Umbilical cord (tissue), 2 donors: ENCODE measurements around the gene PDZRN4.

DNA sequence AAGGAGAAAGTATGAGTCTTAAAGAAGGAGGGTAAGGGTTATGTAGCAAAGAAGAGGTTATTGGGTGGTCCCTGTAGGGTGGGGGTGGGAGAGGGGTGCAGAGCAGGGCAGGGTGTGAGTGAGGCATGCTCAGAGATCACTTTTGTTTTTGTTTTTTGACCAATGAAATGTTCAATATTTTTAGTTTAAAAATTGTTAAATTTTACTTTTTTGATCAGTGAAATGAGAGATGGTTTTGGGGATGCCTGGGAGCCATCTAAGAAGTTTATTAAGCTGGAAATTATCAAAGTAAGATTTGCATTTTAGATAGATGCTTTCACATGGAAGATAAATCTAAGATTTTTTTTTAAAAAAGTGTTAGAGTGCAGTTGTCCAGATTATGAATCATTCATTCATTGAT is 185.5 kb upstream of the ALG10B start:
- RAMPAGE, long total RNA, result no peak

DNA sequence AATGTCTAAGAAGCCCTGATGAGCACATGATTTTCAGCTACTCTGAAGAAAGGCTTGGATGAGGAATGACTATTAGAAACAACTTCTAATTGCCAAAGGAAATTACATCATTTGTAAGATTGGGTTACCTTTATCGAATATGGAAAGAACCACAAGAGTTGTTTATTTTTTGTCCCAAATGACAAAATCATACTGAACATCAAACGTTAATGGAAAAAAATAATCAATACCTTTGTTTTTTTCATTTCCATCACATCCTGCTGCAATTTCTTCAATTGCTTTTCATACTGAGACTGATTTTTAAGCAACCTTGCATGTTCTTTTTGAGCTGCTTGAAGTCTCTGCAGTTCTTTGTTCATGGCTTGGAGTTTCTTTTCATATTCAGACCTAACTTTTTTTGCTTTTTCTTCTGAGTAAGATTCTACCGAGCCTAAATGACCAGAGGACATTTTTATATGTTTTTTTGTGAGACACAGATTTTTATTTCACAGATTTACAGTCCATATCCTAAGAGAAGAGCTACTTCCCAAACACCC is 102.9 kb downstream of the KIF21A start:
- RAMPAGE, long total RNA, result no peak

DNA sequence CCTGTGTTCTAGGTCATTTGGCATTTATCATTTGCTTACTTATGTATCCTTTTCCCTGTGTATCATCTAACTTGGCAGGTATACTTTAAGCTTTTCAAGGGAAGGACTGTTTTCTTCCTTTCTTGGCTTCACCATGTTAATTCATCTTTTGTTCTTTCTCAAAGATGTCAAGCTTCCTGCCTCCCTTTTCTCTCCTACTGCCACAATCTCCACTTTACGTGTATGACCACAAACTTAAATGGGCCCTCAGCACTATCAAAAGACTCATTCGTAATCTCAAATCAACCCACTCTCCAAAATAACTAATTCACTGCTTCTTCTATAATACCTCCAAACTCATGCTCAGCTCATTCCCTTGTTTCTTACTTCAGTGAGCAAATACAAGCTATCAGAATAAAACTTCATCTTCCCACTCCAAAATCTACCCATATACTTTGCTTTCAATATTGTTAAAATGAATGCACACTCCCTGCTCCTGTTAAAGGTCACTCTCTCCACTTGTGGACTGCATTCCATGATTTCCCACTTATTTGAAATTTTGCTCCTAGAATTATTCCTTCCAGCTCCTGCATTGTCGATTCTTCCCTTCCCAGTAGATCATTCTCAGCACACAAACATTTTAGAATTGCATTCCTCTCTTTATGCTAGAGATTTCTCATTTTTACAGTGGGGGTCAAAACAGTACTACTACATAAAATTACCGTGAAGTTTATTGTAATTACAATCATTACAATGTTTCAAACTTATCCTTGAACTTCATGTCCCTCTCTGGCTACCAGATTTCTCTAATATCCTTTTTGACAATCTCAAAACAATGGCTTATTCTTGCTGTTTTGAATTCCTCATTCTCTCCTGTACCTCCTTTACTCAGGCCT is 36.1 kb downstream of the KIF21A start:
- RAMPAGE, long total RNA, result no peak

DNA sequence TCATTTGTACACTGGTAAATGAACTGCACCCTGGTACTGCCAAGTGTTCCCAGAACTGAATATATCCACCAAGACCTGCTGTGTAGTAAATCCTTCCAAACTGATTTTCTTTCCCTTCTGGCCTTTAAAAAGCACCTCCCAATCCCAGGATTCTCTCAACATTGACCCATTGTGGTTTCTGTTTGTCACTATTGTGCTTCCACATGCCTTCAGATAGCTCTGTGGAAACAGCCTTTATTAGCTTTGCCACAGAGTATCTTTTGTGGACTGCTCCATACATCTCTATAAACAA is 954 bp upstream of the KIF21A start:
- RAMPAGE, long total RNA, result no peak

DNA sequence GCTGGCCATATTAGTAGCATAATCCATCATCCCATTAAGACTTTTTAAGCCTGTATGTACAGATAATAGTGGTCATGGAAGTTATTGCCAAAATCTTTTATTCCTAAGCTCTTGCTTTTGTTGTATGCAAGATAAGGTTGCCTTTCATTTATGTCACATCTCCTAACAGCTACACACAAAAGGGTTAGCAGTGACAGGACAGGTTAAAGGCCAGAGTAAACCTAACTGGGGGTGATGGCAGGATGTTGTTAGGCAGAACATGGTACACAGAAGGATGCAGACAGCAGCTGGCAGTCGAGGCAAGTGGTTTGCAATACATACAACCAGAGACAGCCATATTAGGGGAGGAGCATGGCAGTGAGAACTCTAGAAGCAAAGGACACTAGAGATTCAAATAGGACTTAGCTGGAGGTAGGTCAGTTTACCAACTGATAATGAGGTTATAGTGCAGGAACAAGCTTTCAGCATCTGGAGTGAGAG is 2.7 kb upstream of the ABCD2 start:
- RAMPAGE, long total RNA, result no peak

DNA sequence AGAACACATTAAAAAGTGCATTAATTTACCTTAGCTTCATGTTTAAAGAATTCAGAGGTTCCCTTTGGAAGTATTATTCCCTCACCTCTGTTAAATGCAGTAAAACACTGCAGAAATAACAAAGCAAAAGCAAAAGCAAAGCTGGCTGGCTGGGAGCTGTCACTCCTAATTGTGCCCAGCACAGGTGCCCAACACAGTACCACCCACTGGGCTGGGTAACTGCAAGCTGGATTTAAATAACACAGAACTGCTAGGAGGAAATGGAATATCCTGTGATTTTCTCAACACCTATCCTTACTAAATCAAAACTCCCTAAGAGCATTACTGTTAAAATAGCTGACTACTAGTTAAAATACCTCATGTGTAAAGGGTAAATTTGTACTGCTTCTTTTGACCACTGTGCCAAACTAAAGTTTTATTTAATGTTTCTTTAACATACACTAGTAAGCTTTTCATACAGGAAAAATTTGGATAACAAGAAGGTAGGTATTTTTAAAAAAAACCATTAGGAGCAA is 72.5 kb downstream of the SLC2A13 start:
- RAMPAGE, long total RNA, result no peak

GRCh38 chr12:40228641-40229146 is 3.9 kb downstream of the LRRK2 start:
- RAMPAGE, long total RNA, result no peak

DNA sequence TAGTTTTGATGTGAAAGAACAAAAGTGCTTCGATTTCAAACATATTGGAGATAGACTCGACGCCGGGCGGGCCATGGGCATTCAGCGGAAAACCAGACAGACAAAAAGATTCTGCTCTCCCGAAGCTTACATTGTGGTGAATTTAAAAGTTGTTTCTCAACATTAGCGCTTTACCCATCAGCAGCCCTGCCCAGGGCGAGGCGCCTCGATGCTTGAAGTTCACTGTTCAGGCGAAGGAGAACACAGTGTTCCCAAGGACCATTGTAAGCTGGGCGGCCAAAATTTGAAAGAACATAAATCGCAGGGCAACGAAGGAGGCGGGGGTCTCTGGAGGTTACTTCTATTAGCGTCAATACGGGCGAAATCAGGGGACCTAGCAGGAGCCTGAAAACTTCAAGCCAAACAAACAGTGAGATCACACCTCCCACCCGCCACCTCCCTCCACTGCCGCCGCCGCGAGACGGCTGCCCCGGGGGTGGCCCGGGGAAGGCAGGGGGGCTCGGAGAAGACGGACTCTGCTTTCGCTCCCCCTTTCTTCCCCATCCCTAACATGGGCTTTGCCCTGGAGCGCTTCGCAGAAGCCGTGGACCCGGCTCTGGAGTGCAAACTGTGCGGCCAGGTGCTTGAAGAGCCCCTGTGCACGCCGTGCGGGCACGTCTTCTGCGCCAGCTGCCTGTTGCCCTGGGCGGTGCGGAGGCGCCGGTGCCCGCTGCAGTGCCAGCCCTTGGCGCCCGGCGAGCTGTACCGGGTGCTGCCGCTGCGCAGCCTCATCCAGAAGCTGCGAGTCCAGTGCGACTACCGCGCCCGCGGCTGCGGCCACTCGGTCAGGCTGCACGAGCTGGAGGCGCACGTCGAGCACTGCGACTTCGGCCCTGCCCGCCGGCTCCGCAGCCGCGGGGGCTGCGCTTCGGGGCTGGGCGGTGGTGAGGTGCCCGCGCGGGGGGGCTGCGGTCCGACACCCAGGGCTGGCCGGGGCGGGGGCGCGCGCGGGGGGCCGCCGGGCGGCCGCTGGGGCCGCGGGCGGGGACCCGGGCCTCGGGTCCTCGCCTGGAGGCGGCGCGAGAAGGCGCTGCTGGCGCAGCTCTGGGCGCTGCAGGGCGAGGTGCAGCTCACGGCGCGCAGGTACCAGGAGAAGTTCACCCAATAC is at the start of gene PDZRN4:
PDZRN4 (plus strand) TSS at position 415 of the 1,147 bp plus-strand sequence.
- RAMPAGE, long total RNA, result no peak

DNA sequence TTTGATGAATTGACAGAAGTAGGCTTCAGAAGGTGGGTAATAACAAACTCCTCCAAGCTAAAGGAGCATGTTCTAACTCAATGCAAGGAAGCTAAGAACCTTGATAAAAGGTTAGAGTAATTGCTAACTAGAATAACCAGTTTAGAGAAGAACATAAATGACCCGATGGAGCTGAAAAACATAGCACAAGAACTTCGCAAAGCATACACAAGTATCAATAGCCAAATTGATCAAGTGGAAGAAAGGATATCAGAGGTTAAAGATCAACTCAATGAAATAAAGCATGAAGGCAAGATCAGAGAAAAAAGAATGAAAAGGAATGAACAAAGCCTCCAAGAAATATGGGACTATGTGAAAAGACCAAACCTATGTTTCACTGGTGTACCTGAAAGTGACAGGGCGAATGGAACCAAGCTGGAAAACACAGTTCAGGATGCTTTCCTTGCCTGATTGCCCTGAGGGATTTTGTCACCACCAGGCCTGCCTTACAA is 93.3 kb downstream of the PDZRN4 start:
- RAMPAGE, long total RNA, result no peak

- RAMPAGE, long total RNA, result no peak
These were observed 333.8 kb downstream of the PDZRN4 start for GRCh38 chr12:41521709-41522594.

- RAMPAGE, long total RNA, result no peak
These were observed 120.6 kb downstream of the GXYLT1 start for GRCh38 chr12:42024141-42024491.

DNA sequence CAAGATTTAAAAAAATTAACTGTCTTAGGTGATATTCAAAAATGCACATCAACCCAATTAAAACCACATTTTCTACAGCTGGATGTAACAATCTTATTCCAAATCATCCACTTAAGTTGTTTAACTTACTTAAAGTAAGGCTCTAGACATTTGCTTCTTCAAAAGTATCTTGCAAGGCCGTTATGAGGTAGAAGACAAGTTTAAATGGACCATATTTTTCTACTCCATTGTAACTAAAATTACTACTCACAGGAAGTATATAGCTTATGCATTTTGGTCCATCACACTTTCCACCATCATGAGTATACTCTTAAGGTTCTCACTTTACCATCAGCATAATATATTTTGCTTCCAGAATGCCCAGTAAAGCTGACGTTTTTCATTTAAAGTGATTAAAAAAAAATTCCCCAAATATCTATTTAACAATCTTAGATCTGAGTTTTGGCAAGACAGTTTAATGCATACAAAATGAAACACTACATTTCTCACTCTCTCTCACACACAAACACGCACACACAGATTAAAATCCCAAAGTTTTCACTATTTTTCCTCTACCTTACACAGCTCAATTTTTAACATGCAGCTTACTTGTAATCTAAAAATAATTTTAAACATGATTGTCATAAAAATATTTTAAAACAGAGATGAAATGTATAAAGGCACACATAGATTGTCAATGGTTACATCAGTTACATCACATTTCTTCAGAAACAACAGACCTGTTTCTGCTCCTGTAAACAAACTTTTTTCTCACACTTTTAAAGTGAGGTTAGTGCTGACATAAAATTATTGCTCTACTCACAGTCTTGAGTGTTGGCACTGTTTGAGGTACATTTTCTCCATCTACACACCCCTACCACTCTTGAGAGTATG is 57.8 kb downstream of the GXYLT1 start:
- RAMPAGE, long total RNA, result no peak

DNA sequence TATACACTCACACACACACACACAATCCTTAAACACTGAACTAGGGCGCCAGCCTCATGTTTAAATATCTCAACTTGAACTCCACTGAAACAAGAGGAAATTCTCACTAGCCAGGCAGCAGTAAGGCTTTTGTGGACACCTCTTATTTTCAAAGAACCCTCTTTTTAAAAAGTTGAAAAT is 789 bp downstream of the GXYLT1 start:
- RAMPAGE, long total RNA, result no peak

DNA sequence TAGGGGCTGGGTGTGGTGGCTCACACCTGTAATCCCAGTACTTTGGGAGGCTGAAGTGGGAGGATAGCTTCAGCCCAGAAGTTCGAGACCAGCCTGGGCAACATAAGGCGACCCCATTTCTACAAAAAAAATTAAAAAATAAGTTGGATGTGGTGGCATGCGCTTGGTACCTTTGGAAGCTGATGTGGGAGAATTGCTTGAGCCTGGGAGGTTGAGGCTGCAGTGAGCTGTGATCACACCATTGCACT is 38.3 kb downstream of the PPHLN1 start:
- RAMPAGE, long total RNA, result no peak

GRCh38 chr12:42422162-42422680 is 96.3 kb downstream of the PPHLN1 start:
- RAMPAGE, long total RNA, result no peak

- RAMPAGE, long total RNA, result no peak
These were observed 102.4 kb upstream of the PRICKLE1 start for GRCh38 chr12:42691788-42692592.

- RAMPAGE, long total RNA, result no peak
These were observed 260.9 kb downstream of the ADAMTS20 start for GRCh38 chr12:43291029-43291572.

GRCh38 chr12:45306634-45308039 is 91.2 kb downstream of the ANO6 start:
- RAMPAGE, long total RNA, result no peak

GRCh38 chr12:45644452-45645094 is 84.9 kb upstream of the ARID2 start:
- RAMPAGE, long total RNA, result no peak

DNA sequence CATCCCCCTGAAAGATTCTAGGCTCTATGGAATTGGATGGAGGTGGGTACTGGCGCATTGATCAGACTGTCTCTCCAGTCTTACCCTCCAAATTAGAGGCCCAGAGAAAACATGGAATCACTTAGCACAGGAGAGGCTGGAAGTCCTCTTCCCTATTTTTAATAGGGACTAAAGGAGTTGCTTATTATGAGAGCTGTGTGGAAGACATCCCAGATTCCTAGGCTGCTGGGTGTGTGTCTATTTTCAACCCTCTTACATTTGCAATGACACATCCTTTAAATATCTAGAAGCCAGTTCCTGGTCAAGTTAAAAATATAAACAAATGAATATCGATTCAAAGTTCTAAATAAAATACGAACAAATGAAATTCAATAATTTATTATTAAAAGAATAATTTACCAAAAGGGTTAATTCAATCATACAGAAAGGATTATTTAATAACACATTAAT is 58.2 kb upstream of the ARID2 start:
- RAMPAGE, long total RNA, result no peak